Mesenchymal stem cell of the bone marrow (primary cell): ENCODE data around the genes FOXF1, MTHFSD and FOXC2.

DNA sequence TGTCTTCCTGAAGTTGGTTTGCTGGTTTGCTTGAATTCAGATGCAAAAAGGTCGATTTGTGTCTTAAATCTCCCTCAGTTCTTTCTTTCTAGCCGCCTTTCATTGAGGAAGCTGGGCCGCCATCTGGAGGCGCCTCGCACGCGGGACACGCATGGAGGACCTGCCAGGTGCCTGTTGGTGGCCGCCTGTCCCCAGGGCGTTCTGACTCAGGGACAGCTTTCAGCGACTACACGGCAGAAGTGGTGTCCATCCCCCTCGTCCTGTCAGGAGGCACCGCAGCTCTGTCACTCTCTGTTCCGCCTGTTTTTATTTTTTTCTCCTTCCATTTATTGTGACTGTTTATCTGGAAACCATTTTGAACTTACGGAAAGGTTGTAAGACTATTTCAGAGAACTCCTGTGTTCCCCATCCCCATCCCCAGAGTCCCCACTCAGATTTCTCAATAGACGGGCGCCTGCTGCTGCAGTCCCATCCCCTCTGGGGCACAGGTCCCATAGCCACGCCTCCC is 33.2 kb downstream of the COX4I1 start:
- CAGE, long polyA plus RNA = no peak

- CAGE, long polyA plus RNA = no peak
Observed at GRCh38 chr16:85870004-85870641, 28.8 kb upstream of the IRF8 start.

DNA sequence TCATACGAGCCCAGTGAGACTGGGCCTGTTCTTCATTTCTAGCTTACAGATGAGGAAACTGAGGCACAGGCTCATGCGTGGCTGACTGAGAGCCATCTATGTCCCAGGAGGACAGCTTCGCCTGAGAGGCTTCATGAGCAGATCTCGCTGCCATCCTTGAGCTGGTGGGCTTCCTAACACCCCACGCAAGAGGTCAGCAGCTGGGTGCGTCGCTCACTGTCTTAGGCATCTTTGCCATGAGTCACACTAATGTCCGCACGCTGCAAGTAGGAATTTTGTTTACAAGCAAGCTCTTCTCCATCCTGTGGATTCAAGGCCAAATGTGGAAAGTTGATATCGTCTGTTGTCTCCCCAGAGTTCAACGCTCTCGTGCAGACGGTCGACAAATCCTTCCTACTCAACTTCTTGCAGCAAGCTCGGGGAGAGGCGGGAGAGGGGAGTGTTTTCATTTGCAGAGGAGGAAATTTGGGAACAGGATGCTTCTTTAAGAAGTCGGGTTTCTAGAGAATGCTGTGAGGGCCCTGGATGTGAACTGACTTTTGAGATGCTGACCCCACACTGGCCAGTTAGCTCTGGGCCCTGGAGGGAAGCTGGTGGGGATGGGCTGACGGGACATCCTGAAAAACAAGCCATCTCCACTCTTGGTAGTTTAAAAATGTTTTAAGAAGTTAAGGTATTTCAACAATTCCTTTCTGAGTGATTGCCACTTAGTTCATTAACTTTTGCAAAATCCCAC is 24.8 kb downstream of the IRF8 start:
- CAGE, long polyA plus RNA = no peak

GRCh38 chr16:85936457-85936975 is 37.6 kb downstream of the IRF8 start:
- CAGE, long polyA plus RNA = no peak

GRCh38 chr16:85944887-85945688 is 46.1 kb downstream of the IRF8 start:
- CAGE, long polyA plus RNA = no peak

GRCh38 chr16:85975713-85976177 is 76.8 kb downstream of the IRF8 start:
- CAGE, long polyA plus RNA = no peak

GRCh38 chr16:86026606-86027023 is 127.7 kb downstream of the IRF8 start:
- CAGE, long polyA plus RNA = no peak

DNA sequence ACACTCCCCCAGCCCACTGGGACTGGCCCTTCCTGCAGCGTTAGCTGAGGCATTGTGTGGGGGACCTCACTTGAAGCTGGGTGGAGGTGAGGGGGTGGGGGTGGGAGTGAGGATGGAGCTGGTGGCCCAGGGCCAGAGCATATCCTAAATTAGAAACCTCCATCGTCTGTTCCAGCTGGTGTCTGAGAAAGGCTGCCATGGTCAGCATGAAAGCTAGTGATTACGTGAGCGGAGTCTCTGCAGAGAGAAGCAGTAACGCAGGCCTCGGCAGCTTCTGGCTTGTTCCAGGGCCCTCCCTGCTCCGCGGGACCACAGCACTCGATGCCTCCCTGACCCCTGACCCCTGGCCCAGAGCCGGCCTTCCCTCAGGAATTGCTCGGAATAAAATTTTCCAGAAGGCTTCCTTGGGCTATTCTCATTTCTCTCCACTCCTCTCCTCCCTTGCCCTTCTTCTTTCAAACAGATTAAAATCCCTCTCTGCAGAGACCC is 160.9 kb downstream of the IRF8 start:
- CAGE, long polyA plus RNA = no peak

GRCh38 chr16:86077669-86078796 is 179.1 kb downstream of the IRF8 start:
- CAGE, long polyA plus RNA = no peak

GRCh38 chr16:86294351-86294994 is 215.9 kb upstream of the FOXF1 start:
- CAGE, long polyA plus RNA = no peak

DNA sequence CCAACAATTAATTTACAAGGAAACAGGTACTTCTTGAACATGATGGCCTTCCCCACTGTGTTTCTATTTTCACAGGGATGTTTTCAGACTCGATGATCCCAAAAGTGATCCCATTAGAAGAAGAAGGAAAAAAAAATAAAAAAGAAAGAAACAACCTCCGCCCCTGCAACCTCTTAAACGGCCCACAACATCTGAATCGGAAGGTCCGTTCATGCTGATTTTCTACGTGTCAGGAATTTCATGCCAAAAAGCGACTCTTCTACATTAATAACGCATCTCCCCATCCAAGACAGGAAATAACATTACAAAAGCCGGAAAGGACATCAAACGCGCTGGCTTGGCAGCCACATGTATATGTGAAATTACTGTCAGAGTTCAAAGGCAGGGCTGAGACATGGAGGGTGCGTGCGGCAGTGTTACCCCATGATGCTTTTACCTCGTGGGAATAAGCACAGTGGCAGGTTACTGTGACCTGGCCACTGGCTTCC is 120.9 kb upstream of the FOXF1 start:
- CAGE, long polyA plus RNA = no peak

DNA sequence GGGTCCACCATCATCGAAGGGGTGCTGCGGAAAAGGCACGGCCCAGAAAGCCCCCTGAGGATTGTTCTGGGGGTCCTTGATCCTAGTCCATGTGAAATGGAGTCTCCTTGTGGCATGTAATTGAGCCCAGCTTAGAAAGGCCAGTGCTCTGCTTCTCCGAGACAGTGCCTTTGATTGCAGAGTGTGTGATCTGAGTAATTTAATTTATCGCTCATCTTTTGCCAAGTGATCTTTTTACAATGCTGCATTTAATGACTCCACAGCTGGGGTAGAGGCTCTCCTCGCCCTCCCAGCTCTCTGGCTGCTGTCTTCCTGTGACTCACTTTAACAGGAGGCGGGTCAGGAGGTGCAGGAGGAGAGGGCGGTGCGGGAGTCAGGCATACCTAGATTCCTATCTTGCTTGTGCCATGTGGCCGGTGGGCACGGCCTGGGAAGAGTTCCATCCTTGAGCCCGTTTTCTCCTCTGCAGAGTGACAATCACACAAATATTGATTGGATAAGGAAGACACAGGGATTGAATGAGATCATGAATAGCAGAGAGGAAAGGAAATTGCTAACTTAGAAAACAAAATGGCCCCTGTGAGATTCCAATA is 113.4 kb upstream of the FOXF1 start:
- CAGE, long polyA plus RNA = no peak

- CAGE, long polyA plus RNA = no peak
Observed at GRCh38 chr16:86454997-86455565, 55.2 kb upstream of the FOXF1 start.

DNA sequence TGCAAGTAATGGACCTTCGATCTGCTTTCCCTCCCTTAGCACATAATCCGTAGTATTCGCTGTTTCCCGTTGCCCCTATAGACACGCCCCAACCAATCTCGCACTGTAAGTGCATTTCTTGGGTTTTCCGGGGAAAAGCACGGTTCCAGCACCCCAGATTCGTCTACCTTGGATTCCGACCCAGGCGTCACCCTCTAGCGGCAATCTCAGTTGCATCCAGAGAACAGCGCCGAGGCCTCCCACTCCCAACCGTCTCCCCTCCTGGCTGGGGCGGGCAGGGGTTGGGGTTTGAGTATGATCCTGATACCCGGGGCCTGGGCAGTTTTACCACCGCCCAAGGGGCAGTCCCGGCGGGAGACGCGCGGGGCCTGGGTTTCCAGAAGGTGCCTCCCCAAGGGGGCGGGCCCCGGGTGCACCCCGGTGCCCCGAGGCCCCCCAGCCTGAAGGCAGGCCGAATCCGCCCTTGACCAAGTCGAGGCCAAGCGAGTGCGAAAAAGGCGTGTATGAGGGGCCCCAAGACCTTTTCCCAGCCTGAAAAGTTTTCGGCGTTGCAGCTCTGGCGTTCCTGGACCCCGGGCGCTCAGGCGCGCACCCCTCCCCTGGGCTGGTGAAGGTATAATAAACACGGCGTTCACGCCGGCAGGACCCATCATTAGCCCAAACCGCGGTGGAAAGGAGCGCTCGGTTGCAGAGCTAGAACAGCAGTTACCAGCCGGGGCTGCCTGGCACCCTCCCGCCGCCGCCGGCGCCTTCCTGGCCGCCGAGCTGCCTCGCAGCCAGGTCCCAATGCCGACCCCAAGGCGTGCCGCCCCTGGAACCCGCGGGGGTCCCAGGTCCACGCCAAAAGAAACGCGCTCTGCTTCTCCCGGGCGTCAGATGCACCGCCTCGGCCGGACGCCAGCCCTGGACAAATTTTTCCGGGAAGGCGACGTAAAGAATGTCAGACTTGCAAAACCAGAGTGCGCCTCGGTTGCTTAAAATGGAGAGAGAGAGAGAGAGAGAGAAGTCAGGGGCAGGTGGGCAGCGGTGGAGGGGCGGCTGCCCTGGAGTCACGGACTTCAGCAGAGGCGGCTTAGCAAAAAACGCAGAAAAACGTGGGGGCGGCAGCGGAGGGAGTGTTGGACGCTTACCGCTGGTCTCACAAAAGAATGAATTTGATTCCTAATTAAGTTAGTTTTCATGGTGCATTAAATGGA is 11.7 kb upstream of the FOXF1 start:
- CAGE, long polyA plus RNA = no peak

DNA sequence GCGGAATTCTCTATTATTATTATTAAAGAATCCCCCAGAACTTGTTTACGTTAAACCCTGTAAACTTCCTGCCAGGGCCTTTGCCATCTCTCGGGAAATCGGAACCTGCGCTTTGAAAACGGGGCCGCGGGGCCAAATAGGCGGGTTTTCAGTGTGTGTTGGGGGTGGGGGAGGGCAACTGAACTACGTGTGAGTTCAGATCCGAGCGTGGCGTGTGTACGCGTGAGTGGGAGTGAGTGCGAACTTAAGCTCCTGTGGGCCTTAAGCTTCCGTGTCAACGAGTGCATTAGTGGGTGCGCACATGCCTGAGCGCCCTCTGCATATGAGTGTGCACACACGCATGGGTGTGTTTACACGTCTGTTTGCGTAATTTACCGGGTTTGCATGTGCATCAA is 1.4 kb upstream of the FOXF1 start:
- CAGE, long polyA plus RNA = no peak

DNA sequence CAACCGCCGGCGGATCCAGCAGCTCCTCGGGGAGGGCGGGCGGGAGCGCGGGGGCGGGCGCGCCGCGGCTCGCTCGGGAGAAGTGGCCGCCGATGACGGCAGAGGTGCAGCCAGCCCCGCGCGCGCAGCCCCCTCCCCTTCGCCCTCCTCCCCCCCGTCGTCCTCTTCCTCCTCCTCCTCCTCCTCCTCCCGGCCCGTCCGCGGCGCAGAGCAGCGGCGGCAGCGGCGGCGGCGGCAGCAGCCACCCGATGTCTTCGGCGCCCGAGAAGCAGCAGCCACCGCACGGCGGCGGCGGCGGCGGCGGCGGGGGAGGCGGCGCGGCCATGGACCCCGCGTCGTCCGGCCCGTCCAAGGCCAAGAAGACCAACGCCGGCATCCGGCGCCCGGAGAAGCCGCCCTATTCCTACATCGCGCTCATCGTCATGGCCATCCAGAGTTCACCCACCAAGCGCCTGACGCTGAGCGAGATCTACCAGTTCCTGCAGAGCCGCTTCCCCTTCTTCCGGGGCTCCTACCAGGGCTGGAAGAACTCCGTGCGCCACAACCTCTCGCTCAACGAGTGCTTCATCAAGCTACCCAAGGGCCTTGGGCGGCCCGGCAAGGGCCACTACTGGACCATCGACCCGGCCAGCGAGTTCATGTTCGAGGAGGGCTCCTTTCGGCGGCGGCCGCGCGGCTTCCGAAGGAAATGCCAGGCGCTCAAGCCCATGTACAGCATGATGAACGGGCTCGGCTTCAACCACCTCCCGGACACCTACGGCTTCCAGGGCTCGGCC is at the start of gene FOXF1:
FOXF1 (plus strand) TSS at position 206 of the 776 bp plus-strand sequence.
- CAGE, long polyA plus RNA = no peak

DNA sequence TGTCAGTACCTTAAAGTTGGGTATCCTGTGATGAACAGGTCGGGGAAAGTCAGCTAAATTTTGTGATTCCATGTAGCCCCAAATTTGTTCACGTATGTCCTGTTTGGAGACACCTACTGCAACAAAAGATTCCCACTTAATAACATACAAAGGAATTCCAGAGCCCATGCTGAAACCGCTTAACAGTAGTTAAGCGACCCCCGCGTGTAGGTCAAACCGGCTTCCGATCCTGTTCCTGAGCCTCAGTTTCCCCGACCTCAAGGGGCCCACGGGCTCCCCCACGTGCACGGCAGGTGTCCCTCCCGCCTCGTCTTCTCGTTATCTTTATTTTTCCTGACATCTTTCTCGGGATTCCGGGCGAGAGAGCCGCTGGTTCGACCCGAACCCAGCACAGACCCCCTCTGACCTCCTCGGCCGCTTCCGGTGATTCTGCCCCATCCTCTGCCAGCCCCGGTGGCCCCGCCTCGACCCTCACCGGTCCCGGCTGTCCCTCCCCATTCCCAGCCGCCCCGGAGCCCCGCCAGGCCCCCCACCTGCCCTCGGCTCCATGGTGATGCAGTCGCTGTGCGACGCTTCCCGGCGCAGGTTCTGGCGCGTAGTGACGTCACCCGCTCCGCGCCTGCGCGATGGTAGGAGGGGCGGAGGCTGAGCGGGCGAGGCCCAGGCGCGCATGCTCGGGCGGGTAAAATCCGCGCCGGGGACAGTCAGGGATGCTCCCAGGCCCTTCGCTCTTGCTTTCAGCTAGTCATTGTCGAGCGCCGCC is at the start of gene MTHFSD:
MTHFSD (minus strand) TSS at position 600 of the 763 bp plus-strand sequence.
- CAGE, long polyA plus RNA = no peak

GRCh38 chr16:86555399-86555886 is 408 bp upstream of the MTHFSD start:
- CAGE, long polyA plus RNA = no peak

GRCh38 chr16:86566526-86567480 is at the start of gene FOXC2:
TSS of gene FOXC2 (plus strand) at chr16:86566829.
- CAGE, long polyA plus RNA = no peak

- CAGE, long polyA plus RNA = no peak
Observed at GRCh38 chr16:86576788-86577731, 1.3 kb upstream of the FOXL1 start.